Skin of body (tissue), 2 donors: Measurements from ENCODE around the genes H1-5, H2BC17, ZNF165, ZKSCAN4, PGBD1, ZNF311 and ZFP57.

DNA sequence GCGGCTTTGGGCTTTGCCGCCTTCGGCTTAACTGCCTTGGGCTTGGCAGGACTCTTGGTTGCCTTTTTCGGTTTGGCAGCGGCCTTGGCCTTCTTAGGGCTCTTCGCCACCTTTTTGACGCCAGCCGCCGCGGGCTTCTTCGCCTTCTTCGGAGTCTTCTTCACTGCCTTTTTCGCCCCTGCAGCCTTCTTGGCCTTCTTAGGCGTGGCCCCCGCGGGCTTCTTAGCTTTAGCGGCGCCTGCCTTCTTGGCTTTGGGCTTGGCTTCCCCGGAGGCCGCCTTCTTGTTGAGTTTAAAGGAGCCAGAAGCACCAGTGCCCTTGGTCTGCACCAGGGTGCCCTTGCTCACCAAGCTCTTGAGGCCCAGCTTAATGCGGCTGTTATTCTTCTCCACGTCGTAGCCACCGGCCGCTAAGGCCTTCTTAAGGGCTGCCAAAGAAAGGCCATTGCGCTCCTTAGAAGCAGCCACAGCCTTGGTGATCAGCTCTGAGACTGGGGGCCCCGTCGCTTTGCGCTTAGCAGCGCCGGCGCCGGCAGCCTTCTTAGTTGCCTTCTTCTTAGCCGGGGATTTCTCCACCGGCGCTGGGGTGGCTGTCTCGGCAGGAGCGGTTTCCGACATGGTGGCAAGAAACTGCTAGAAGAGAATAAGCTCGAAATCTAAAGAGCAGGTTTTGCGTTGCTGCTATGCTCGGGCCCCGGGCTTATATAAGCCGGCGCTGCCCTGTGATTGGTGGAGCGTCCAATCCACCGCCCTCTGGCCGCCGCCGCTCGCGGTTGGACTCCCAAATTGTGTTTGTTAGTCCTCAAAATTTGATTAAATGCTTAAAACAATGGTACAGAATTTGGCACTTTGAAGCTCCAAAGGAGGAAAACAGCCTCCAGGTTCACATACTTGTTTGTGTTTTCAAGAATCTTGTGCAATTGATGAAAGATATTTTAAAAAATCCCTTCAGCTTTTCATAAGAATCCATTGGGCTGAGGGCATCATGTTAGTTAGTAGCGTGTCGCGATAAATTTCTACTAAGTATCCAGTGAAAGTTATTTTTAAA is at the start of gene H1-5:
Gene H1-5, minus strand, starts transcription at position 676 of the 1,047 bp plus-strand sequence.
- RAMPAGE, long total RNA = no peak

GRCh38 chr6:27893315-27894274 is at the start of gene H2BC17:
Gene H2BC17, plus strand, starts transcription at chr6:27893425.
- RAMPAGE, long total RNA = no peak

GRCh38 chr6:28079761-28080662 is at the start of gene ZNF165:
Gene ZNF165, plus strand, starts transcription at chr6:28080568.
- RAMPAGE, long total RNA = no peak

DNA sequence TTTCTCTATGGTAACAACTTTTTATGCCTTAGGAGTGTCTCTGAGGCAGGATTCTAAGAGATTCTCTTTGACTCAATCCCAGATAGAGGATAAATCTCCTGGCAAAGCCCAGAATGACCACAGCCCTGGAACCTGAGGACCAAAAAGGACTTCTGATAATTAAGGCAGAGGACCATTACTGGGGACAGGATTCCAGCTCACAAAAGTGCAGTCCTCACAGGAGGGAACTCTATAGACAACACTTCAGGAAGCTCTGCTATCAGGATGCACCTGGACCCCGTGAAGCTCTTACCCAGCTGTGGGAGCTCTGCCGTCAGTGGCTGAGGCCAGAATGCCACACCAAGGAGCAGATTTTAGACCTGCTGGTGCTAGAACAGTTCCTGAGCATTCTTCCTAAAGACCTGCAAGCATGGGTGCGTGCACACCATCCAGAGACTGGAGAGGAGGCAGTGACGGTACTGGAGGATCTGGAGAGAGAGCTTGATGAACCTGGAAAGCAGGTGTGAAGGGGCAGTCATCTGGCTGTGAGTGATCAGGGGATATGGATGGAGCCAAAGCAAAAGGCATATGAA is 1.0 kb downstream of the ZSCAN16 start:
- RAMPAGE, long total RNA = no peak

- RAMPAGE, long total RNA = no peak
Observed at GRCh38 chr6:28155930-28156523, 14.3 kb downstream of the ZKSCAN8 start.

GRCh38 chr6:28251382-28252522 is at the start of gene ZKSCAN4:
Gene ZKSCAN4, minus strand, starts transcription at chr6:28252269.
- RAMPAGE, long total RNA = no peak

DNA sequence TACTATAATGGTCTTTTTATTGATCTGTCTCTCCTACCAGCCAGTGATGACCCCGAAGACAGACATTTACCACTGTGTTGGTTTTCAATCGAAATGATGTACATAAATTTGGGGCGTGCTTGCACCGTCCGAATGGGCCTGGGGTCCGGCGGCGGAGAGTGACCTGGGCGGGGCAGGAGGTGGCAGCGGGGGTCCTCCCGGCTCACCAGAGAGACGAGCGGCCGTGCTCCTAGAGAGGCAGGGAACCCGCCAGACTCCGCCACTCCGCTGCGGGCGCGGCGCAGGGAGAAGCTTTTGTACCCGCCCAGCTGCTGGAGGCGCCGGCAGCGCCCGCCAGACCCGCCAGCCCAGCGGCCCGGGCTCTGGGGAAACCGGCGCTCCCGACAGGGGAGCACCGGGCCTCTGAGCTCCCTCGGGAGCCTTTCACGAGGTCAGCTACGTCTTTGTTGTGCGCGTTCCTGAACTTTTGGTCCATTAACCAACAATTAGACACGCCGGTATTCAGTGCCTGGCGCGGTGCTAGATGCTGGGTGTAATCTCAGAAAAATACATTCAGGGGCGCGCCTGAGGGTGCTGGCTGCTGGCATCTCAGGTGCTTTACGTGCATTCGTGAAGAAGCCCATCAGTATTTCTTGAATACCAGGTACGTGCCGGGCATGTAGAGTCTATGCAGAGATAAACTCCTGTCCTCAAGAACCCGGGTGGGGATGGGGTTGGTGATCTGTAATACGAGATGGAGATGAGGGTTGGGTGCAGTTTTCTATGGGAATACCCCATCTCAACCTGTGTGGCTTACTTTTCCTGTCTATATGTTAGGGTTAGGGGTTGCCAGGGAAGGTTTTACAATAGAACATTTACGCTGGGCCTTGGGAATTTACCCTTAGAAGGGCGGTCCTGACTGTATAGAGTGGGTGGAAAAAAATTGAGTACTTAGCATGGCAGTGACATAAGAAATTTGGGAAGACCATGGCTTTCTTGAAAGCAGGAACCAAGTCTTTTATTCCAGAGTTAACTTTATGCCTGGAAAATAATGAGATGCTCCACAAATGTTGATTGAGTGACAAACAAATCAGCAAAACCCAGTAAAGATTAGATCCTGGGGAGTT is at the start of gene PGBD1:
Gene PGBD1, plus strand, starts transcription at position 297 of the 1,106 bp plus-strand sequence.
- RAMPAGE, long total RNA = no peak

GRCh38 chr6:28372081-28372519 is 22.4 kb downstream of the ZKSCAN3 start:
- RAMPAGE, long total RNA = no peak

DNA sequence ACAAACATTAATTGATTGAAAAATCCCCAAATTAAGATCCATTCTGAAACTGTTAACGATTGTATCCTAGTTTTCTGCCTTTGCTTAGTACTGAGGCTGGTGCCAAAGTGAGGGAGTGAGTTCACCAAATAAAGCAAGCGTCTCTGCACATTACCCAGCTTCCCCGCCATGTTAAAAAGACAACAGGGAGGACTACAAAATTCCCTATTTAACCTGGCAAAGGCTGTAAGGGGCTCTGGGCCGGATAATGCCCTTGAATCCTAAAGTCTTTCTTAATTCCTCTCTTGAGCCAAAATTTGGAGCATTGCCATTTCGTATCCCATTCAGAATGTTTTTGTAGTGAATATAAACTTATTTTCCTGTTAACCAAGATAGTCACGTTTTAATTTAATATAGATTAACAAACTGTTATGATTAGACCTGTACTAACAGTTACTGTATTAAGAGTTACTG is 62.0 kb upstream of the SCAND3 start:
- RAMPAGE, long total RNA = no peak

DNA sequence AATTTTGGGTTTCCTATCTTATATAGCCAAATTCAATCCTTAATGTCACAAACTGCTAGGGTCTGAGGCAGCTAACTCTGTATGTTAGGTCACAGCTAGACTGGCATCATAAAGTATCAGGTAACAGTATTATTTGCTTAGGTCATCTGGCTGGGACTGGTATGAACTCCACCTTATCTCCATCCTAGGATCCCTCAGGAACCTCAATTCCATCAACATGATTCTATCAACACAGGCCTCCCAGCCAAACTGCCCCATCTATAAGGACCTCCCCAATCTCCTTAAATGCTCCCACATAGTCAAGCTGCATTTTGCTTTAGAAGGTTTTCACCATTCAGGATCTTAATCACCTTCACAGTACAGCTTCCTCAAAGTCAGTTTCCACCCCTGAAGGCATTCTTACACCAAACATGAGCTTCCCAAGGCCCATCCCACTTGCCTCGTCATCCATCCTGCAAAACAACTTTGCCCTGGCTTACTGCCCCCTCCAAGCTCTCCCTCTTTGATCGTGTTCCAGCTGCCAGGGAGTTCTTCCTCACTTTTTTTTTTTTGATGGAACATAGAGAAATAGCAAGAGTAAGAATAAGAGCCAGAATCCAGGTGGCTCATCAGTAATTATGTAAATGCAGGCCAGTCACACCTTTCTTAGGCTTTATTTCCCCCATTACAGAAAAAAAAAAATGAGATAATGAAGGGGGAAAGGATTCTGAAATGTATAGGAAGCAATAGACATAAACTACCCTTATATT is 12.9 kb downstream of the TRIM27 start:
- RAMPAGE, long total RNA = no peak

- RAMPAGE, long total RNA = no peak
Observed at GRCh38 chr6:28922477-28922642, 1.4 kb downstream of the TRIM27 start.

GRCh38 chr6:28953455-28954292 is 29.9 kb upstream of the TRIM27 start:
- RAMPAGE, long total RNA = no peak

DNA sequence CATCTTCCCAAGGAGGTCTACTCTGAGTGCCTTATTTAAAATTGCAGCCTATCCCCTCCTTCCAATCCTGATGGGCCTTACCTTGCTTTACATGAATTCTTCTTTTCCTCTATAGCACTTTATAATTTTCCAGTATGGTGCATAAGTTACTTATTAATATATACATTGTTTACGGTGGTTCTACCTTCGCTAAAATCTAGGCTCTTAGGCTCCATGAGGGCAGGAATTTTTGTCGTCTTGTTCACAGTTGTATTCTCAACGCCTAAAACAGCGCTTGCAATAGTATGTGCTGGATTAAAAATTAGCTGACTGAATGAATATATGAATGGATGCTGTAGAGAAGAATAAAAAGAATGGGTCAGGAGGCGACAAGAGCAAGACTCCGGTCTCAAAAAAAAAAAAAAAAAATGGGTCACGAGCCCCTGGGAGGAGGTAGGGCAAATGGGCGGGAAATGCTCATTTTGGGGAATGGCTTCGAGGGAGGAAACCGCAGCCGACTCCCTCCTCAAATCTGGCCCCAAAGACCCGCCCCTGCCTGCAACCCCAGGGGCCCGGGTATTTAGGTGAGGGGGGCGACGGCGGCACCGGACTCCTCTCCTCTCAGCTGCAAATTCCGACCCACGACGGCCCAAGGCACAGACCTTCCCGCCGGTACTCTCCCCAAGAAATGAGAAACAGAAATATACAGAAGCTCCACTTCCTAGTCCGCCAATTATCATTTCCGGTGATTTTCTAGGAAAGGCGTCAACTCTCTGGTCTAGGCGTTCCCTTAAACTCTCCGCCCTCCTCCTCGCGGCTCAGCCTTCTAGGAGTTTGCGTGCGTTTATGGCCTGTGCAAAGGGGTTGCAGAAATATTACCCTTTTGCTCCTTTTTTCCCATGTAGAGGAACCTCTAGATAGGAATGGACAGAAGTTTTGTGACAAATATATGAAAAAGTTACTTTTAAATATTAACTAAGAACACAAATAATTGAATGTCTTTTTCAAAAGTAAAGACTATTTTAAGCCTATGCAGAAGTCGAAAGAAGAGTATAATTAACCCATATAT is at the start of gene ZNF311:
Gene ZNF311, minus strand, starts transcription at position 389 of the 1,048 bp plus-strand sequence.
- RAMPAGE, long total RNA = no peak

DNA sequence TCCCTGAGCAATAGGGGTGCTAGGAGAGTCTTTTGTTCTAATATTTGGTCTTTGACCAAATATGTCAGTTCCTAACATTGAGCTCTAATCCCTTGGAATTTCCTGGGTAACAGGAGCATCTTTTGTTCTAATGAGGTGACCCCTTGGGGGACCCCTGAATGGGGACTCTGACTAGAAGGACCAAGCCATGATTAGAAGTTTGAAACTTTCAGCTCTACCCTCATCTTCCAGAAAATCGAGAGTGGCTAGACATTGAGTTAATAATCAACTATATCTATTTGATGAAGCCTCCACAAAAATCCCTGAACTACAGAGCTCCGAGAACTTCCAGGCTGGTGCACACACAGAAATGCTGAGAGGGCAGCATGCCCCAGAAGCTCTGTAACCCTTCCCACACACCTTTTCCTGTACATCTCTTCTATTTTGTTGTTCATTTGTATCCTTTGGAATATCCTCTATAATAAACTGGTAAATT is 6.5 kb upstream of the OR2H2 start:
- RAMPAGE, long total RNA = no peak

GRCh38 chr6:29627944-29628551 is 4.9 kb downstream of the GABBR1 start:
- RAMPAGE, long total RNA = no peak

- RAMPAGE, long total RNA = no peak
Observed at GRCh38 chr6:29641720-29642079, 8.7 kb upstream of the GABBR1 start.

DNA sequence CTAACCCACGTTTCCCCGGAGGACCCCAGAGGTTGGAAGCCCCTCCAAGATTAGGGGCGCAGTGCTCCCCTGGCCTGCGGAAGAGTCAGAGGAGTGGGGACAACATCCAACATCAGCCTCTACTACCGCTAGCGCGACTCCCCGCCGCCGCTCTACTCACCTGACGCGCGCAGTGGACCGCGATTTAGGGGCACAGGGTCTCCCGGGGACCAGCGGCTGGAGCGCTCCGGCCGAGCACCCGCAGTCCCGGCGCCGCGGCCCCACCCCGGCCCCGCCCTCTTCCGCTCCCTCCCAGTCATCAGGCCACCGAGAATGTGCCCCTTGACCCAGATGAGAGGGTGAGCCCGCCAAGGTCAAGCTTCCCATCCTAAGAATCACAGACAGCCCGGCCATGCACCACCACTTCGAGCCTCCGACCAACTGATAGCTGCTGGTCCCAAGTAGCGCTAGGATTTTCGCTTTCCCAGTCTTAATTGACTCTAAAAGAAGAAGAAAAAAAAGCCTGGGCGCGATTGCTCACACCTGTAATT is at the start of gene ZFP57:
Gene ZFP57, minus strand, starts transcription at position 251 of the 530 bp plus-strand sequence.
- RAMPAGE, long total RNA = no peak

- RAMPAGE, long total RNA = no peak
Observed at GRCh38 chr6:29723587-29724548, 634 bp downstream of the HLA-F start.

DNA sequence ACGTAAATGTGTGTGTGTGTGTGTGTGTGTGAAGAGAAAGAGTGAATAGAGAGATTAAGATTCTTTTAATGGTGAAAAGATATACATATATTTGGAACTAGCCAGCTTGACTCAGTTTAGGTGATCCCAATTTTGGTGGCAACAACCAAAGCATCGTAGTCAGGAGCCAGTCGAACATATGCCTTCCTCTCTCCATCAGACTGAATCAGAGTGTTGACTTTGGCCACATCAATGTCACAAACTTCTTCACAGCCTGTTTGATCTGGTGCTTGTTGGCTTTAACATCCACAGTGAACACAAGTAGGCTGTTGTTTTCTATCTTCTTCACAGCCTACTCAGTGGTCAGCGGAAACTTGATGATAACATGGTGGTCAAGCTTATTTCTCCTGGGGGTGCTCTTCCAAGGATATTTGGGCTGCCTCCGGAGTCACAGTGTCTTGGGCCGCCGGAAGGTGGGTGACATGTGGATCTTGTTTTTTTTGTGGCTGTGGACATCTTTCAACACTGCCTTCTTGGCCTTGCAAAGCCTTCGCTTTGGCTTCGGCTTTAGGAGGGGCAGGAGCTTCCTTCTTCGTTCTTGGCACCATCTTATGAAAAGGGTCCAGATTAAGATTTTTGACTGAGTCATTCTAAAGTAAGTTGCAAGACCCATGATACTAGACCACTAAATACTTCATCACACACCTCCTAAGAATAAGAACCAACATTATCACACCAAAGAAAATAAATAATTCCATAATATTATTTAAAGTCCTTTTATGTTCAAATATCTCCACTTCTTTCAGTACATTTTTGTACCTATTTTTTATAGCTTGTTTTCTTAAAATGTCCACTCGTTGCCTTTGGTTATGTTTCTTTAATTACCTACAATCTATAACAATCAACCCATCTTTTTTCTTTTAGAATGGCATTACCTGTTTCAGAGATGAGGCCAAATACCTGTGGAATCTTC is 3.6 kb downstream of the HLA-F start:
- RAMPAGE, long total RNA = no peak

GRCh38 chr6:29925731-29926395 is 16.5 kb upstream of the HLA-A start:
- RAMPAGE, long total RNA = no peak